Sternocleidomastoid (tissue), 1 donor: Measurements from ENCODE around the genes OR6V1, ZYX and OR2F2.

DNA sequence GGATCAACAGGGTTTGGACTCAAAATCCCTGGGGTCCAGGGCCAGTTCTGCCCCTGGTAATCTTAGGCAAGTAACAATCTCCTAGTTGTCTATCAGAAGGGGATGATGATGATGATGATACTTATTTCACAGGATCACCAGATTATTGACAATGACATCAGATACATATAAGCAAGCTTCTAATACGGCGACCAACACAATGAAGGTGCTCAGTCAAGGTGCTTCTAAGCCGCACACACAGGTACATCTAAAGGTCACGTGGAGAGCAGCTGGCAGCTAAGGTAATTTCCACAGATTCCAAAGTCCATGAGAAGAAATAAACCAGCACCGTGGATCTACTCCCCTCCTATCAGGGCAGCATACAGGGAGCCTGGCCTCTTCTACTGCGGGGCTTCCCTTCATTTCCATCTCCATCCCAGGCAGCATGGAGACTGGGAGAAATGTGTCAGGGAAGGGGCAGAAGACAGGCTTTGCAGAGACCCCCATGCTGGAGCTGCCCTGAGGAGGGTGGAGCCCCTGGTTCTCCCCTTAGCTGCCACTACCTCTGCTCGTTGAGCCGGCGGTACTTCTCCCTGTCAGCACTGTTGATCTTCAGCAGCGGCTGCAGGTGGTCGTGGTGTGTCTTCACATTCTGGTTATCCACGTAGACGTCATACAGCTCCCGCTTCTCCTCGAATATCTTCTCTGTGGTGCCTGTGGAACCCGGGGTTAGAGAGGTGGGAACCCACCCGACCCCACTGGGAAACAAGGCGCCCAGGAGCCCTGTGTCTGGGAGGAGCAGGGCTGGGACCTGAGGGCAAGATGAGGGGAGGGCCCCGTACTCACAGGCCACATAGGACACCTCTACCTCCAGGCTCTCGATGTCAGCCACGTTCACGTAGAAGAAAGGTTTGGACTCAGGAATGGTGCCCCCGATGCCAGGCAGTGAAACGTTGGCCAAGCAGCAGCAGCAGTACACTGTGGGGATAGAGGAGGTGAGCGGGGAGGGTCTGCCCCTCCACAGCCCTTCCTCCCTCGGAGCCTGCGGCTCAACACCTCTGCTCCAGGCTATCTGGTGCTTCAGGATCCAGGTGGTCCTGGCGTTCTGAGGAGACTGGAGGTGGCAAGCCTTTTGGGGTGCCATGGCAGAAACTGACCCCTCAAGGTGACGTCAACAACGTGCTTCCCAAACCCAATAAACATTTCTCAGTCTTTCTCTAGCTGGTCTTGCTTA lies 37.2 kb downstream of the DENND11 start:
- PRO-cap = no peak

GRCh38 chr7:141701144-141701445 lies 871 bp downstream of the DENND11 start:
- PRO-cap = unidirectional peak, plus-strand start at chr7:141701338

- PRO-cap = no peak
These were observed 62.4 kb upstream of the PRSS58 start for GRCh38 chr7:142320078-142320781.

- PRO-cap = no peak
These were observed 133.8 kb upstream of the PRSS58 start for GRCh38 chr7:142391712-142392023.

DNA sequence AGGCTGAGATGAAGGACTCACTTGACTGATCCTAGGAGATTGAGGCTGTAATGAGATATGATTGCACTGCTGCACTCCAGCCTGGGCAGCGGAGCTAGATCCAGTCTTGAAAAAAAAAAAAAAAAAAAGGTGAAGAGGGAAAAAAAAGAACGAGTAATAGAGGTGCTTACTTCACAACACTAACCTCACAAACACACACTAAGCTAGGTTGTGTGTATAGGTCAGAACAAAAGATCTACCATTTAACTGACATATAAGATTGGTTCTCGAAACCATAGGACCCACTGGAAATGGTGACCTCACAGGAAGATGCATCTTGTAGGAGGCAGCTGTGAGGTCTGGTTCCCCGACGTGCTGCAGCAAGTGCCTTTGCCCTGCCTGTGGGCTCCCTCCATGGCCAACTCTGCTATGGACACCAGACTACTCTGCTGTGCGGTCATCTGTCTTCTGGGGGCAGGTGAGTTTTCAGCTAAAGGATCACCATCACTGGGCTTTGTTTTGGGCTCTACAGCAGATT lies 133.8 kb upstream of the PRSS1 start:
- PRO-cap = no peak

DNA sequence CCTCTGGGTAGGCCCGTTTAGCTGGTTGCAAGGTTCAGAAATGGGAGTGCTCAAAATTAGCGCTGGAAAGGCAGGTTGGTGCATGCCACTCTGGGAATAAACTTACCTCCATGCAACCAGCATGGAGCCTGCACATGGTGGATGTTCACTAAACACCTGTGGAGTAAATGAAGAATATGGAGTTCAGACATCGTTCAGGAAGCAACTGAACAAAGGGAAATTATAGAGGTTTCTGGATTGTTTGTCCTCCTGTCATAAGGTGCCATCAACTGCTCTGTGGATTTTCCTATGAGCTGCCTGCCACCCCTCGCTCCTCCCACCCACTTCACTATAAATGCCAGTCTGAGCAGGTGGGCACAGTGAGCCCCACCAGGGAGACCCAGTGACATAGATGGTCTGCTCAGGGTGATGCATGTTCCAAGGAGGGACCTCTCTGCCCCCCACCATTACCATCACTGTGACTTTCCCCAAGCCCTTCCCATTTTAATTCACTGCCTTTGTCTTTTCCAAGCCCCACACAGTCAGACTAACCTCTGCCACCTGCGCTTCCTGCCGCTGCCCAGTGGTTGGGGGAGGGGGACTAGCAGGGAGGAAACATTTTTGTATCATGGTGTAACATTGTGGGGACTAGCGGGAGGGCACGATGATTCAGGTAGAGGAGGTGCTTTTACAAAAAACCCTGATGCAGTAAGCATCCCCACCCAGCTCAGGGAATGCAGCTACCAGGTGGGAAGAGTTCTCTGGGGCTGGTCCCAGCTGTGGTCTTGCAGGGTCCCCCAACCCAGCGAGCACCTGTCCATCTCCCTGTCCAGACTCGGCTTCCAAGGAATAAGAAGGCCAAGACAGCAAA lies 24.5 kb downstream of the PRSS2 start:
- PRO-cap = no peak

- PRO-cap = no peak
These were observed 41.7 kb downstream of the PRSS2 start for GRCh38 chr7:142812239-142813156.

DNA sequence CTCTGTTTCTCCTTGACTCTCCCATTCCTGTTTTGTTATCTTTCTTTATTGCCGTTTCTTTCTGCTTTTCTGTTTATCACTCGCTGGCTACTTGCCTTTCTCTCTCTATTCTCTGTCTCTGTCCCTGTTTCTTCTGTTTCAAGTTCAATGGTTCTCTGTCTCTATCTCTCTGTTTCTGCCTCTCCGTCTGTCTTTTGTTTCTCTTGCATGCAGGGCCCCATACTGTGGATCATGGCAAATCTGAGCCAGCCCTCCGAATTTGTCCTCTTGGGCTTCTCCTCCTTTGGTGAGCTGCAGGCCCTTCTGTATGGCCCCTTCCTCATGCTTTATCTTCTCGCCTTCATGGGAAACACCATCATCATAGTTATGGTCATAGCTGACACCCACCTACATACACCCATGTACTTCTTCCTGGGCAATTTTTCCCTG lies at the start of gene OR6V1:
TSS of gene OR6V1 (plus strand) at position 232 of the 429 bp plus-strand sequence.
- PRO-cap = no peak

DNA sequence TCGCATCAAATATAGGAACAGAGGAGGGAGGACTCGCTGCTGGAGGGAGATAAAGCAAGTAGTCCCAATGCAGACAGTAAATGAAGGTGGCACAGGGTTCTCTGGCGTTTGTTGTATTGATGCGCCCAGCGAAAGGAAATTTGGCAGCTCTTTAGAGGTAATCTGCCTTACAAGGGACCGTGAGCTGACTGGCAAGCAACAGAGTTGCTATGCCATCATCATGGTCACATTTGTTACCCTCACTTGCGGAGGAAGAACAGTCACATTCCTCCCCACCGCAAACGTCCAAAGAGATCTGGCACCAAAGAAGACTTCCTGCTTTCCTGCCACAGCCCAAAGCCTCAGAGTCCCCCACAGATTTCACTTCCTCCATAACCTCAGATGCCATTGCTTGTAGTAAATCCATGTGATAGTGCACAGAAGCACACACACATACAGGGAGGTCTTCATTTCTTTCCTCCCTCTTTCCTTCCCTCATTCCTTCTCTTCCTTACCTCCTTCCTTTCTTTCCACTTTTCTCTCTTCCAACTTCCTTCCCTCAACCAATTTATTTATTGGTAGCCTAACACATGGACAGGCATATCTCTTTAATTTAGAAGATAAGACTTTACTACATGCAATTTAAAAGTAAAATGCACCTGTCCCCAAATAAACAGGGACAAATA lies 15.9 kb upstream of the TAS2R40 start:
- PRO-cap = no peak

DNA sequence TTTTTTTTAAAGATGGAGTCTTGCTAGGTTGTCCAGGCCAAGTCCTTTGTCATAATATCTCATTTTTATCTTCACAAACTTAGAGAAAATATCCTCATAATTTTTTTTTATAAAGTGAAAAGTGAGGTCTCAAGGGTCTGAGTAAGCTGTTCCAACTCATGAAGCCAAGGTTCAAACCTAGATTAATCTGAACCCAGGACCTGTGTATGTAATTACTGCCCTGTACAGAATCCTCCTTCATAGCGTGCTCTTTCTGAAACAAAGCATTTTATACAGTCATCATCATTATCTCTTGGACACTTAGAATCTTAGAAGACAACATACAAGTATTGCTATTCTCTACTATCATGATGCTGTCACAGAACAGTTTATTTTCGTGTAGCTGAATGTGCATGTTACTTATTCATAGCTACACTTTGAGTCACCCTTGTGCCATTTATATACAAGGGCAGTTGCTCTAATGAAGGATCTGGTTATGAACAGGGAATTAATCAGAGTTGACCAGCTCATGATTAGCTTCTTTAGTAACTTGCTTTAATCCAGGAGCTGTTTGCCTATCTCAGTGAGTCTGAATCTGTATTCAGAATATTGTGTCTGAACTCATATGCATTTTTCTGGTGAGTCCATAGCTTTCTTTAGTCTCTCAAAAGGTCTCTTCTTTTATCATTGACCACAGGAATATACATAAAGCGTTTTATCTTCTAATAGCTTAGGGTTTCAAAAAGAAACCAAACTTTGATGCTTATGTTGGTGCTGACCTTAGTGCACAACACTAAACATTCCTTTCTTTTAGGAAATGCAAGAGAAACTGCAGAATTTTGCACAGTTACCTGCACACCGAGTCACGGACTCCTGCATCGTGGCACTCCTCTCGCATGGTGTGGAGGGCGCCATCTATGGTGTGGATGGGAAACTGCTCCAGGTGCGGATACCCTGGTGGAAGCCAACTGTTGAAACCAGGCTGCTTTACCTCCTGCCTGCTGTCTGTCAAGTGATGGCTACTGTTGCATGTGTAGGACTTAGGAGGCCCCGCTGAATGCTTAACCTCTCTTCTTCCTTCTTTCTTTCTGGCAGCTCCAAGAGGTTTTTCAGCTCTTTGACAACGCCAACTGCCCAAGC lies 11.3 kb downstream of the CASP2 start:
- PRO-cap = no peak

DNA sequence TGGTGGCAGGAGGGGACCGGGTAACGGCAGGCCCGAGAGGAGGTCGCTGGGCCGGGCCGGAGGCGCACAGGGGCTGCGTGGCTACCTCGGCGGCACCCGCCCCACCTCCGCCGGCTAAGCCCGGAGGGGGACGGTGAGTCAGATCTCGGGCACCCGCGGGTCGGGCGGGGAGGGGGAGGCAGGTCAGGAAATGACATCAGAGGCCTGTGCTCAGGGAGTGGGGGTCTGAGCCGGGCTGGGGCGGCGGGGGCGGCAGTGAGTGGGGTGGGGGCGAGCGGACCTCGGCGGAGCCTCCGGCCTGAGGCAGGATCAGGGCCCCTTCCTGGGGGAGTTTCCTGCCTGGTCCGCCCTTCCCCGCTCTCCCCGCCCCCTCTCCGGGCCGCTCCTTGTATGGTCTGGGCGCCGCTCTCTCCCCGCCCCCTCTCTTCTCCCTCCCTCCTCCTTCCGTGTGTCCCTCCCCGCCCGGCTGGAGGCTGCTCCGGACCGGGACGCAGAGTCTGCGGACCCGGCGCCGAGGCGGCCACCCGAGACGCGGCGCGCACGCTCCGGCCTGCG lies at the start of gene ZYX:
TSS of gene ZYX (plus strand) at position 491 of the 555 bp plus-strand sequence.
- PRO-cap = bidirectional peak, plus-strand start at position 493 of the sequence, minus-strand start at position 109 of the sequence

DNA sequence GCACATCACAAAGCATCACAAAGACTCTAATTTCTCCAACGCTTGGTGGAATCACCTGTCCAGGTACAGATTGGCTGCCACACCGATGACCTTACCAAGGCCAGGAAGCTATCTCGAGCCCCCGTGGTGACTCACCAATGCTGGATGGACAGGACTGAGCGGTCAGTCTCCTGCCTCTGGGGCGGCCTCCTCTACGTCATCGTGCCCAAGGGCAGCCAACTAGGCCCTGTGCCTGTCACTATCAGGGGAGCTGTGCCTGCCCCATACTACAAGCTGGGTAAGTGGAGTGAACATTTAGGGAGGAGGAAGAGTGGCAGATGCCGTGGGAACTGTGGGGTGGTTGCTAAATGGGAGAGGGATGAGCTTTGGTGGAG lies 55.4 kb upstream of the CTAGE6 start:
- PRO-cap = no peak

DNA sequence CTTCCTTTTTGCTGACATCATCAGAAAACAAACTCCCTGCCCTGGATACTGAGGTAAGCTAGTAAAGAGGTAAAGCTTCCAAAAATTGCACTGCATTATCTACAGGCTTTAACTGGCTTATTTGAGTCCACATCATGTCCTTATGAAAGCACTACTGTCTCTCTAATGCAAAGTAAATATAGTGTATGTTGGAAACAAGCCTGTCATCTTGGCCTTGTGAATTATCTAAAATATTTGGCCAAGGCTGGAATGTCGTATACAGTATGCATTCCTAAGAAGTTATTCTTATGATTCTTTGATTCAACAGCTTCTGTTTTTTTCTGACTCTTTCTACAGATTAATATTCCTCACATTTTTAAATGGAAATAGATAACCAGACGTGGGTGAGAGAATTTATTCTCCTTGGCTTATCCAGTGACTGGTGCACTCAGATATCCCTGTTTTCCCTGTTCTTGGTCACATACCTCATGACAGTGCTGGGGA lies at the start of gene OR2F2:
TSS of gene OR2F2 (plus strand) at position 360 of the 483 bp plus-strand sequence.
- PRO-cap = no peak

DNA sequence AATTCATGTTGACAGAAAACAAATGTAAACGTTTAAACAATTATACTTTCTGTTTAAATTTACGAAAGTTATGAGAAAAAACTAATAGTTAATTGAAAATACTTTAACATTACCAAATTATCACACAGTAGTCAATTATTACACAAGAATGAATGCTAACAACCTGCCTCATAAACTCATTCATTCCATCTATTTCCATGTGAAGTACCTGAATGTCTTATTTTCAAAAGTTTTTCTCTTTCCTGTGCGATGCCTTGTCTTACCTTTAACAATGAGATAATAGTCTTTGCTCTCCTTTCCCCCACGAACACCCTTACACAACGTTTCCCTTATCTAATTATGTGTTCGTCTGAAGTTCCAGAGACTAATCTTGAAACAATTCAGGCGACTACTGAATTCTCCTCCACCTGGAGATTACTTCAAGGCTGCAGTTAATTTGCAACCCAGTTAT lies 1.5 kb downstream of the TPK1 start:
- PRO-cap = no peak

- PRO-cap = no peak
These were observed 132.1 kb downstream of the CNTNAP2 start for GRCh38 chr7:146248707-146249189.

GRCh38 chr7:148572002-148572650 lies 18.4 kb upstream of the C7orf33 start:
- PRO-cap = no peak

- PRO-cap = no peak
These were observed 81.1 kb downstream of the EZH2 start for GRCh38 chr7:148802761-148803583.

- PRO-cap = no peak
These were observed 74.3 kb downstream of the EZH2 start for GRCh38 chr7:148809552-148810403.

- PRO-cap = no peak
These were observed 48.5 kb downstream of the PDIA4 start for GRCh38 chr7:148979693-148980250.

DNA sequence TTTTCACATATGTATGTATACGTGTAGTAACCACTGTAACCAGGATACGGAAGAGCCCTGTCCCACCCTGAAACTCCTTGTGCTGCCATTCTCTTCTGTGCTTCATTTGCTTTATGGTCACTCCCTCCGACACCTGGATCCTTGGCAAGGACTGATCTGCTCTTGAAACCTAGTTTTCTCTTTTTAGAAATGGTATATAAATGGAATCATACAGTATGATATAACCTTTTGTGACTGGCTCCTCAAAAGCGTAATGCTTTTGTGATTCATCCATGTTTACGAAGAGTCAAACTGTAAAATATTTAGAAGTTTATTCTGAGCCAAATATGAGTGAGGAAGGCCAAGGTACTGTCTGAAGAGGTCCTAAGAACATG lies 1.6 kb upstream of the ZNF425 start:
- PRO-cap = no peak